Mesenchymal stem cell of the bone marrow (primary cell): ENCODE data around the genes ADCYAP1 and MYL12B.

GRCh38 chr18:457107-457725 is 43.3 kb downstream of the COLEC12 start:
- CAGE, long polyA plus RNA = no peak

DNA sequence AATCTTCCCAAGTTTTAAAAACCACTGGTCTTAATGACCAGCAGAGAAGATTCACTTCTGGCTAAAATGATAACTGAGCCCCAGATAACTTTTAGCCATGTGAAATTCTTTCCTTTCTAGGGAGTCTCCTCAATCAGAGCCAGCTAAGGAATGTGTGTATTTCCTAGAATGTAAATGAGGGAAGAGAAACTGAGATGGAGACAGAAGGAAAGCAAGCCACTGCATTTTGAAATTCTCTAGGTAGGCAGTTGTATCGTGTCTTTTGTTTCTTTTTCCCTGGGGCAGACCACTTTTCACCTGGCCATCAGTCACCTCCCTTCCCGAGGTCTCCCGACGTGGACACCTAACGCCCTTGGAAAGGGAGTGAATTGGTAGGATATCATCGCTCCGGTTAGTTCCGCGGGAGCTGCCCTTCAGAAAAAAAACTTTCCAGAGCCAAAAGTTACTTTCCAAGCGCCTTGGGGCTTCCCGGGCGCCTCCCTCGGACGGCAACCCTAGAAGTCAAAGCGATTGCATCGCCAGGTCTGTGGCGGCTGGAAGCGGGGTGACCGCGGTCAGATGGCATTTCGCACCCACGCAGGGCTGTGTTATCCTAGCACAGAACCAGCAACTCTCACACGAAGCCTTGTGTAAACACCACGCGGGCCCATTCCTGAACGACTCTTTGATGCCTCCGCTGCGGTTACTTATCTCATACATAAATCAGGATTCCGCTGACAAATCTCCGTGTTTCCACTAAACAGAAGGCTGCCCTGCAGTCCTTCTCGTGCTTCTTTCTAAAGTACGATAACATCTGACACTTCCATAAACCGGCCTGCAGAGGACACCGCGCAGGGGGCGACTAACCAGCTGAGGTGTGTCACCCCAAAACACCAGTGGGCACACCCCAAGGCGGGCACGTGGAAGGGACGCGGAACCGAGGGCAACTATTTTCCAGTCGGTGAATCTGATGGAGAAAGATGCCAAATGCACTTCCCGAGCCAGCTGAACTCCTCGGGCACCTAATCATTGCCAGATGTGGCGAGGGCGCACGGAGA is 1.2 kb downstream of the COLEC12 start:
- CAGE, long polyA plus RNA = no peak

DNA sequence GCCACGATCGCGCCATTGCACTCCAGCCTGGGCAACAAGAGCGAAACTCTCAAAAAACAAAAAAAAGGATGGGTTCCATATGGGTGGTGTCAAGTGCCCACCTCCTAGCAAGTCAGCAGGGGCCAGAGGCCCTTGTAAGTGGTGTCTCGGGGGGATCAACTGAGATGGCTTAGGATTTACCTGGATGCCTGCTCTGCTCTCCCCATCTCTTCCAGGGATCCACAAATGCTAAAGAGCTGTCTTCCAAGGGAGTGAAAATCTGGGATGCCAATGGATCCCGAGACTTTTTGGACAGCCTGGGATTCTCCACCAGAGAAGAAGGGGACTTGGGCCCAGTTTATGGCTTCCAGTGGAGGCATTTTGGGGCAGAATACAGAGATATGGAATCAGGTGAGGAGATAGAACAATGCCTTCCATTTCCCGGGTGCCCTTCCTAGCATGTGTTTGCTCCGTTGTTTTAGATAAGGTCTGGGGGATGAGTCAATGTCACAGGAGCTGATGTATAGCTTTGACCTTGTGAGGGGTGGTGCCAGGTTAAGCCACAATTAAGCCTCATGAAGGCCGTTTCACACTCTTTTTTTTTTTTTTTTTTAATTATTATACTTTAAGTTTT is 4.6 kb downstream of the TYMS start:
- CAGE, long polyA plus RNA = no peak

DNA sequence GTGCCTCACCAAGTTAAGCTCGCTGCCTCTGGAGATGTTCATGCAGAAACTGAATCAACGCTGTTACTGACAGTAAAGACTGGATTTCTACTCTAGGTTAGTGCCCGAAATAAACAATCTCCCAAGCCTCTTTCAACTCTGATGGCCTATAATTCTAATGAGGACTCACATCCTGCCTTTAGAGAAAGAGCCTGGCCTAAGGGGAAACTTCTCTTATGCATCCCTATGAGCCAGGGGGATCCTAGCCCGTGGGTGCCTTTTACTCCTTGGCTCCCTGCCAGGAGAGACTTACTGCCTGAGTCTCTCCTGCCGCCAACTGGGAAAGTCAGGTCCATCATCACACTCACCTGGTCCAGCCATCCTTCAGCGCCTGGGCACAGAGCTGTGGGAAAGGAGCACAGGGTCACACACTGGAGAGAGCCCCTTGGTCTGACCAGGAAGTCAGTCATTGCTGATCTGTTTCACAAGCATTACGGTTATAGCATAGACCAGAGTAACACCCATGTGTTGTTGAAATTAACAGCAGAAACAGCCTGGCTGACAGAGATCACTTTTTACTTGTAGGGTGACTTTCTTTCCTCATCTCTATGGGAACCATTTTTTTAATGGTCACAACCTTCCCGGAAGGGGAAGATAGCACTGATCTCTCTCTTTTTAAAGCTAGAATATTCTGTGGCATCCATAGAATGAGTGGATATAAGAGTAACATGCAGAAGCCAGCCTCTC is 24.0 kb downstream of the ENOSF1 start:
- CAGE, long polyA plus RNA = no peak

- CAGE, long polyA plus RNA = no peak
These were observed 14.0 kb downstream of the YES1 start for GRCh38 chr18:797956-798523.

DNA sequence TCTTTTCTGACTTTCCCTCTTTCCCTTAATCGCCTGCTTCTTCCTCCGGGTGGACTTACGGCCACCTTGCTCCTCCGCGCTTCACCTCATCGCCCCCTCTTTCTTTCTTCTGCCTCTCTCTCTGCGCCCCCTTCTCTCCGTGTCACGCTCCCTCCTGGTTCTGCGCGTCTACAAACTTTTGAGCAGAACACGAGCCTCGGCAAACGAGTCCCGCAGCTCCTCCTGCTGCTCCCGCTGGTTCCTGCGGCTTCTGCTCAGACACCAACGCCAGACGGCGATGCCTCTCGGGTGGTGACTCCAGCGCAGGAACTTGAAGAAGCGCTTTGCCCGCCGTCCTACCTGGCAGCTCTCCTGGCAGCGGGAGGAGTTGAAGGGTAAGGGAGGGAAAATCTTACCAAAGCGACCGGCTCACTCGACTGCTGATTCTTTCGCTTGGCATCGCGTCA is at the start of gene ADCYAP1:
ADCYAP1 (plus strand) TSS at position 185 of the 446 bp plus-strand sequence.
- CAGE, long polyA plus RNA = no peak

GRCh38 chr18:2087949-2088272 is 483.4 kb downstream of the METTL4 start:
- CAGE, long polyA plus RNA = no peak

GRCh38 chr18:2657192-2657498 is 1.6 kb downstream of the SMCHD1 start:
- CAGE, long polyA plus RNA = no peak

- CAGE, long polyA plus RNA = no peak
These were observed 75.4 kb downstream of the SMCHD1 start for GRCh38 chr18:2730771-2731502.

GRCh38 chr18:2737048-2737322 is 81.5 kb downstream of the SMCHD1 start:
- CAGE, long polyA plus RNA = no peak

GRCh38 chr18:2856466-2856915 is 9.7 kb downstream of the EMILIN2 start:
- CAGE, long polyA plus RNA = no peak

DNA sequence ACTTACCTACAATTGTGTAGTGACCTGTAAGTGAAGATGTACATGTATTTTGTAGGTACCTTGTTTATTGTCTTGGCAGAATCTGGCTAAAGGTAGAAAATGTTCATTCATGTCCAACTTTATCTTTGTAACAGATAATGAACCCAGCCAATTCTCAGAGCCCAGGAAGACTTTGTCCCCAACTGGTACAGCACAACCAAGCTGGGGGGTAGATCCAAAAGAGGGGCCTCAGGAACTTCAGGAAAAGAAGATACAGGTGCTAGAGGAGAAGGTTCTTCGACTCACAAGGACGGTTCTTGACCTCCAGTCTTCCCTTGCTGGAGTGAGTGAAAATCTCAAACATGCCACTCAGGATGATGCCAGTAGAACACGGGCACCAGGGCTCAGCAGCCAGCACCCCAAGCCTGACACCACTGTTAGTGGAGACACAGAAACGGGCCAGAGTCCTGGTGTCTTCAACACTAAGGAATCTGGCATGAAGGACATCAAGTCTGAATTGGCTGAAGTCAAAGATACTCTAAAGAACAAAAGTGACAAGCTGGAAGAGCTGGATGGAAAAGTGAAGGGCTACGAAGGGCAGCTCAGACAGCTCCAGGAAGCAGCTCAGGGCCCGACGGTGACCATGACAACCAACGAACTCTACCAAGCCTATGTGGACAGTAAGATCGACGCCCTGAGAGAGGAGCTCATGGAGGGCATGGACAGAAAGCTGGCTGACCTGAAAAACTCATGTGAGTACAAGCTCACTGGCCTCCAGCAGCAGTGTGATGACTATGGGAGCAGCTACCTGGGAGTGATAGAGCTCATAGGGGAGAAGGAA is 43.8 kb downstream of the EMILIN2 start:
- CAGE, long polyA plus RNA = no peak

DNA sequence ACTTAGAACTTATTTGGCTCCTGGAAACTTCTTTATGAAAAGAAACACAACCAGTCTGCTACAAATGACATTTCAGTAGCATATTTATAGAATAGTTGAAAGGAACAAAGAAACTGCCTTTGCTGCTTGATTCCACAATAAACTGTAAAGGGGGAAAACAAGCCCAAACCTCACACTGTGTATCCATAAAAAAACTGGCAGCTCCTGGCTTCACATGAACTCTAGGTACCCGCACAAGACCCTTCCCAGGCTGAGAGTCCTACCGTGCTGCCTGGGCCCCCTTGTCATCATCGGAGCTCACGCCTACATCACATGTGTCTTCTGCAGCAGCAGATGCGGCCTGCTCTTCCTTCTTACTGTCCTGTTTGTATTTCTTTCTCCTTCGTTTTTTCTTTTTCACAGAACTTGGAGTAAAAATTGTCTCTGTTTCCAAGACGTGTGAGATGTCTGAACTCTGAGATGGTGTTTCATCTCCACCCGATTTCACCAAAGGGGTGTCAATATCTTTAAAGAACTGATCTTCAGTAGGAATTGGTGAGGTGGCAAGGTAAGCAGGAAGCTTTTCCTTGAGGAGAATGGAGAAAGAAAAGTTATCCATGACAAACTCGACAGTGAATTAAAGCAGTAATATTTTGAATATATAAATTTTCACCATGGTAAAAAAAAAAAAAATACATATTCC is 62.0 kb downstream of the LPIN2 start:
- CAGE, long polyA plus RNA = no peak

DNA sequence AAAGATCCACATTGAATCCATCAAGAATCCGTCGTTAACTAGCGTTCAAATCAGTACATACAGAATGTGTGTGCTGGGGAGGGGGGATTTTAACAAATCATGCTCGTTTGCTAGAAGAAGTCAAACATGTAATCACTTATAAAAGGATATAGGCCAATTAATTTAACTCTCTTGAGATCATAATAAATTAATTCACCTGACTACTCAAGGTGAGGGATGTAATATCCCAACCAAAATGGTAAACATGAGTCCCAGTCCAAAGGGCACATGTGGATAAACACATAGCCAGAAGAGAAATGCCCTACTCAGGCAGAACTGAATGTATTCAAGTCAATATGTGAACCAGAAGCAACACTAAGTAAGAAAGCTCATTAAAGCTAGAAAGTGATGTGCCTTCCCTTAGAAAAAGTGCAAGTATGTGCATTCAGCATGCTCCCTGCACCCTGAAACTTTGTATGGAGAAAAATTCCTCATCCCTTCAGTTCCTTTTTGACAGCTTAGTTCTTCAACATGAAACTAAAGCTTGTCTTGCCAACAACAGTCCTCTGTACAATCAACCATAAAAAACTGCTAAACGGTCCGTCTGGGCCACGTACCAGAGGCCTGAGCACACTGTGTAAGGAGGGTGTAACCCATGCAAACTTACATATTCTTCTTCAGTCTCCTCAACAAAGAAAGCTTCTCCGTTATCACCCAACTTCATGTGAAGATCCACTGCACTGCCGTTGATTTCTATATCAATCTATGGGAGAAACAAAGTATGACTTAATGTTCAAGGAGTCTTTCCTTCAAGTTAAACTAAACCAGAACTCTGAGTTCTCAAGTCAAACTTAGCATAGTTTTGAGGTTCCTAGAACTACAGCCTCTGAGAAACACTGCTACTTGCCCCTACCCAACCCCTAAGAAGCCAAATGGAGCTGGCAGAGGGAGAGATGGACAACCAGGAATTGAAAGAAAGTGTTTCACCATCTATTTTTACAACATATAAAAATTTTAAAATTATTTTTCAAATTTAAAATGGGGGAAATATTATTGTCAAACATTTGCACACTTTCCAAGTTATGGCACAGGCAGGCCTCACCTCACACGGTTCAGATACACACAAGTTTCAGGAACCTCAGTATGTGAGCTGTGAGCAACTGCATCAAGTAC is 58.7 kb downstream of the LPIN2 start:
- CAGE, long polyA plus RNA = no peak

DNA sequence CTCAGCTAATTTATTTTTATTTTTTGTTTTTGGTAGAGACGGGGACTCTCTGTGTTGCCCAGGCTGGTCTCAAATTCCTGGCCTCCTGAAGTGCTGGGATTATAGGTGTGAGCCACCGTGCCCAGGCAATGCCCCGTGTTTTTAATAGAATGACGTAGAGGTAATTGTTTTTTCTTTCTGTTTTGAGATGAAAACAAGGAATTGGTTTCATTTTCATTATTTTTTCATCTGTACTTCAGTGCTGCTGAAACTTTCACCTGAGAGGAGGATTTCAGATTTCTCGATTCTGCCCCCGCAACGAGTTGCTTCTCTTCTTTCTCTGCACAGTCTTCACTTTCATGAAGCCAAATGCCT is 48.2 kb upstream of the LPIN2 start:
- CAGE, long polyA plus RNA = no peak

GRCh38 chr18:3061569-3062473 is 48.9 kb upstream of the LPIN2 start:
- CAGE, long polyA plus RNA = no peak

GRCh38 chr18:3093900-3094593 is 81.1 kb upstream of the LPIN2 start:
- CAGE, long polyA plus RNA = no peak

- CAGE, long polyA plus RNA = no peak
These were observed 1.1 kb upstream of the MYL12B start for GRCh38 chr18:3260811-3261286.

- CAGE, long polyA plus RNA = no peak
These were observed 496 bp upstream of the MYL12B start for GRCh38 chr18:3261287-3261987.

GRCh38 chr18:3261988-3262900 is at the start of gene MYL12B:
MYL12B (plus strand) TSS chr18:3262133.
- CAGE, long polyA plus RNA = no peak